ENCODE measurements around a stretch of chr4.

GRCh38 chr4:74365640-74366232 is 791 bp downstream of the EREG start:
- RRBS, result no CpG with 5 or more reads among the region's 12 CpGs

DNA sequence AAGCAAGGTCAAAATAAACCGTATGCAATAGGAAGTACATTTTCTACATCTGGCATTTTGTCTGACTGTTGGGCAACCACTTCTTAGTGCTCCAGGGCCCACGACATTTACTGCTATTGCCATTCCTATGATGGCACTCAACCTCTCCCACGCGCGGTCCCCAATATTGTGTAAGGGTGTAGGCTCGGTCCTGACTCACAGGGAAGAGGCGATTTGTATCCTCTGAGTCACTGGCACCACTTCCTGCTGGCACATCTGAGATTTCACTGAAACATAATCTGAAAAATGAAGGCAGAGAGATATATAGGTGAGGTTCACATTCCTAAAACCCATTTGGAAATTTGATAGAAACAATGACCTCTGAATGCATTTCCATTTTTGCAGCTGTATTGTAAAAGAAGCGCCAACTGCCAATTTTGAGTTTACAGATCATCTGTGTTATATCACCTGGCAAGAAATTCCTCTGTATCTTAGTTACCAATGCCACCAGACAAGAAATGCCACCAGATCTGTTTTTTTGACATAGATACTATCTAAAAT is 9.7 kb downstream of the EREG start:
- RRBS, result no CpG with 5 or more reads among the region's 8 CpGs

GRCh38 chr4:74395075-74395281 is 30.0 kb downstream of the EREG start:
- RRBS, result no CpG with 5 or more reads among the region's 3 CpGs

- RRBS, result no CpG with 5 or more reads among the region's 6 CpGs
Observed at GRCh38 chr4:74440193-74440693, 4.7 kb upstream of the AREG start.

DNA sequence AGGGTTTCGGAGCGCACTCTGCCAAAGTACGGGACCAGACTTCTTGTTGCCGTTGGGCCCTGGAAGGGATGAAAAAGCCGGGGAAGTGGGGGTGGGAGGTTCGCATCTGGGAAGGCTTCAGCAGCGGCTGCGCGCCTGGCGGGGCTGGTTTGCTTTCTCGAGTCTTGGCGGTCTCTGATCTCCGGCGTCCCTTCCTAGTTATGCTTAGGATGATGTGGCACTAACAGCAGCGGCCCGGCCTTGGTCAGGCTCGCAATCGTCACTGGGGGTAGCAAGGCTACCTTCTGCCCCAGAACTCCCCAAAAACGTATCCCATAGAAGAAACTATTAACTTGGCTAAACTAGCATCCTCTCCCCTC is 759 bp downstream of the PARM1 start:
- RRBS, result 2% methylated on average over 5 of the region's 19 CpGs

DNA sequence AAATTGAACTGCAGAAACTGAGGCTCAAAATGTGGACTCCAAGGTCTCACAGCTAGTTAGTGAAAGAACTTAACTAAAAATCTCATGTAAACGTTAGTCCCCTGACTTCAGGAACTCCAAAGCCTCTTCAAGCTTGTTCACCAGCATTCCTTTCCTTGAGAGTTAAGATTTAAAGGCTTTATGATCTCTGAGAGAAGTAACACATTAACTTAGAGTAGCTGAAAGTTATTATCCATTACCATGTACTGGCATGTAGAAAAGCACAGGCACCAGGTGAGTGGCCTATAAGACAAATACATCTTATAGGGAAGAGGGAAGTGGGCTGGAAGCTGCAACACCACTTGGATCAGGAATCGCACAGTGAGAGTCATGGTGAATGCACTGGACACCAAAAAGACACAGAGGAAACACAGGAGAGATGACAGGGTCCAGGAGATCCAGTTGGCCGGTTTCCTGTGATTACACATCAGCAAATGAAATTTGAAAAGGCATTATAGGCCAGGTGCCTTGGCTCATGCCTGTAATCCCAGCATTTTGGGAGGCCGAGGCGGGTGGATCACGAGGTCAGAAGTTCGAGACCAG is 15.4 kb downstream of the PARM1 start:
- RRBS, result no CpG with 5 or more reads among the region's 7 CpGs

GRCh38 chr4:75046393-75047149 is 113.7 kb downstream of the PARM1 start:
- RRBS, result no CpG with 5 or more reads among the region's 5 CpGs

DNA sequence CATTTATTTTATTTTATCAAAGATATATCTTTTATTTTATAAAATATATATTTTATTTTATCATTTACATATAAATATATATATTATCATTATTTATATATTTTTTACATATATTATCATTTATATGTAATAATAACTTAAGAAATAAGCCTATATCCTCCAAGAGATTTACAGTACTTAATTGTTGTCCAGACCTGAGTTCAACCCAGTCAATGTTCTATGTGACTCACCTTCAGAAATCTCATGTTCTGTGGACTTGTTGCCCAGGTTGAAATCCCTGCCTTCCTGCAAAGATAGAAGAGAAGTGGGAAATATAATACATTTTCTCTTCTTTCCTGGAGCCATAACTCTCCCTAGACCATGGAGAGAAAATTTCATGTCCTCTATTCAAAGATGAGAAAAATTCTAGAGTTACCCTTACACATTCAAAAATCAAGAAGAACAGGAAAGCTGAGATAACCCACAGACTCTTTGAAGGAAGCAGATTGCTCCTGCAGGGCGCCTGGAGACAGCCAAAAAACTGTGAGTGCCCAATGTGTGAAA is 247.3 kb downstream of the PARM1 start:
- RRBS, result no CpG with 5 or more reads among the region's 1 CpG

DNA sequence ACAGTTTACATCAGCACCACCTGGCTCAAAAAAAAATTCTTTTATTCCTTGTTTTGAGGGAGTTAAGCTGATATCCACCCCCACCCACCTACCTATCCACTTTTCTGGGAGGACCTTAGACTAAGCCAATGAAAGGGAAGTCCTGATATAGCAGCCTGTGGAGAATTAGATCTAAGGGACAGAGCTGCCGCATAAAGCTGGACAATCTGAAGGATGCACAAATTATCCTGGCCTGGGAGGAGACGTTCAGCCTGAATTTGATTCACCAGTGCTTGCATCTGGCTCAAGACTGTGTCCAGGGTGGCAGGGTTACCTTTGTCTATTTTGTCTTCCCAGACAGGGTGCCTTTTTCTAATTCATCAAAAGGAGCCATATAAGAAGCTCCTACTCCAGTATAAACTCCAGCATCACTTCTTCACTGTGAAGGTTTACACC is 264.3 kb downstream of the RCHY1 start:
- RRBS, result no CpG with 5 or more reads among the region's 2 CpGs

DNA sequence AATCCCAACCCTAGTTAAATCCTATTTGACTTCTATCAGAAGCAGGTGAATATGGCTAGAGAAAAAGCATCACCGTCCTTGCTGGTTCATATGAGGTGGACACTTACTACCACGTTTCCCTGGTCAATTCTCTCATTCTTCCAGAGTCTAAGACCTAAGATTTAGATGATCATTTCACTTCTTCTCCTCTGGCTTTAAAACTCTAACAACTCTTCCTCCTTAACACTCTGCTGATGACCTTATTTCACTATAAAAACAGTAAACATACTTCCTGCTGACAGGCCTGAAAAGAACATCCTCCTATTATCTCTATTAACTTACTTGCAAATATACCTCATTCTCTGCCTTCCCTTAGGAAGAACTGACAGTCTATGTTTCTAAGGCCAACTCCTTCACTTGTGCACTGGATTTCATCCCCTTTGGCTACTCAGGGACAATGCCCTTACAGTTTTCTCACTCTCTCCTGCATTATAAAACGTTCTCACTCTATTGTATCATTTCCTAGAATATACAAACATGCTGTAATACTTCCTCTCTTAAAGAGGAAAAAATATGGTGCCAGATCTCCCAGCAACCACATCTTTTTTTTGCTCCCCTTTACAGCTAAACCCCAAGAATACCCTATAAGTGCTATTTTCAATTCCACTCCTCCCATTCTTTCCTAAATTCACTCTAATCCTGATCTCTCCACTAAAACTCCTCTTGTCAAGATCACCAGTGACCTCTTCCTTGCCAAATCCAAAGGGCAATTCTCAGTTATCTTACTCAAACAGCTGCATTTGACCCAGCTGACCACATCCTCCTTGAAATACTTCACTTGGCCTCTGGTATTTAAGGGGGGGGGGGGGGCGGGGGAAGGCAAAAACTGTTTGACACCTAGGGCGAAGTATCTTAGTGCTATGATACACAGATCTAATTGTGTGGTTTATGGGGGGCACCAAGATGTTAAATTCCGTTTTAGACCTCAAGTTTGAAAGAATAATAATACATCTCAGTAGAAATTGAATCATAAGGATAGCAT is 1.8 kb downstream of the RCHY1 start:
- RRBS, result no CpG with 5 or more reads among the region's 6 CpGs

DNA sequence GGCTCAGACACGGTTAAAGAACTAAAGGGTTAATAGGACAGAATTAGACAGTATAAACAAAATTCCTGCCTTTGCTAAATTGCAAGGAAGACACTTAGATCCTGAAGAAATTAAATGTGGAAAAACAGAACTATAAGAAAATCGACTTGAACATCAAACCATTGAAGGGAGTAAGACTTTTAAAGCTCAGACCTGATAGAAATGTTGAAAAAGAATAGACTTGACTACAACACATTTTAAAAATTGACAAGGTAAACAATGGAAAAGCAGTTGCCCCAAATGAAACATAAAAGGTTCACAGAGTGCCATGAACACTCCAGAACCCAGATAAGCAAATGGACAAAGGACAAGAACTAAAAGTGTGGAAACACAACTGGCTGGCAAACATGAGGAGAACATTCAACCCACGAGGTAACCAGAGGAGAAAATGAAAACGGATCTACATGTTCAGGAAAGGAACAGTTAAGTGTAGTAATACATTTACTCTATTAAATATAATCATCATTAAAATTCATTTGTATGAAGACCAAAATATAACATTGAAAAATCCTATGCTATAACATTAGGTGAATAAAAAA is 26.5 kb downstream of the SCARB2 start:
- RRBS, result no CpG with 5 or more reads among the region's 4 CpGs

DNA sequence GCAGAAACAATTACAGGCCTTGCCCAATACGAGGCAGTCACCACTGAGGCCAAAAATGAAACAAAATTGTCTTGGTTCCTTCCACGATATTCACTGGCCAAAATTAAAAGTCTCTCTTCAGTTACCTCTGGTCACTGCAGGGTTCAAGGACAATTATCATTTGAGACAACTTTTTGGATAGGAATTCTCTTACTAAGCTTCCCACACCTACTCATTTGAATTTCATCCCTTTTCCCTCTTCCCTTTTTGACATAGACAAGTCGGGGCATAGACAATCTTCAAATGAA is 3.0 kb downstream of the SCARB2 start:
- RRBS, result no CpG with 5 or more reads among the region's 3 CpGs

GRCh38 chr4:76214388-76214734 is 737 bp upstream of the SCARB2 start:
- RRBS, result no CpG with 5 or more reads among the region's 6 CpGs

DNA sequence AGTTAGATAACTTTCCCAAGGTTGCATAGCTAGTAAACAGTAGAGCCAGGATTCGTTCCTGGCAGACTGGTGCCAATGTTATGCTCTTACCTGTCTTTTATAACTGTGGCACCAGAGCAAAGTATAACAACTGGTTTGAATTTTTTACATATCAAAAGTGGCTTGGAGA is 15.7 kb upstream of the FAM47E start:
- RRBS, result no CpG with 5 or more reads among the region's 1 CpG

DNA sequence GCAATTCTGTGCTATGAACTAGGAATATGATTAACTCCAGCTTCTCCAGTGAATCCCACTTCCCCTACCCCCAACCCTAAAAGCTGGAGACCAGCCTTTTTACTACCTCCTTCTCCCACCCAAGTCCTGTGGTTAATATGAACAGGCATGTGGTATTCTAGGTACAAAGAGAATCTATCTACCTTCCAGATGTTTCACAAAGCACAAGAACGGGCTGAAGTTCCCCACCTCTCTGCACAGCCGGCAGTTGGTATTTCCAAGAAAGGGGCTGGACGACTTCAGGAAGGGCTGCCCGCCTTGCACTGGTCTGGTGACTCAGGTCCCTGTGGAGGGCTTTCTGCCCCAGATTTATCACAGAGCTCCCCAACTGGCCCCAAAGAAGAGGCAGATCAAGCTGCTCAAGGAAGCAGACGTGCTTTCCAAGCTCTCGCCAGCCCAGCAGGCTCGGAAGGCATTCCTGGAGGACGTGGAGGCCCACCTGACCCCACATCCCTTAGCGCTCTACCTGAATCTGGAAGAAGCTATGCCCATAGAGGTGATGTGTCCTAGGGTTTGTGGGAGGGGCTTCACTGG is 4.6 kb downstream of the FAM47E start:
- RRBS, result no CpG with 5 or more reads among the region's 9 CpGs

- RRBS, result 2% methylated on average over 1 of the region's 16 CpGs
Observed at GRCh38 chr4:76307366-76308089, 995 bp downstream of the STBD1 start.

GRCh38 chr4:76430646-76431175 is 4.3 kb upstream of the SHROOM3 start:
- RRBS, result no CpG with 5 or more reads among the region's 8 CpGs

GRCh38 chr4:76692515-76692822 is 205.5 kb downstream of the SOWAHB start:
- RRBS, result no CpG with 5 or more reads among the region's 3 CpGs

- RRBS, result no CpG with 5 or more reads among the region's 3 CpGs
Observed at GRCh38 chr4:76733322-76733799, 164.6 kb downstream of the SOWAHB start.

DNA sequence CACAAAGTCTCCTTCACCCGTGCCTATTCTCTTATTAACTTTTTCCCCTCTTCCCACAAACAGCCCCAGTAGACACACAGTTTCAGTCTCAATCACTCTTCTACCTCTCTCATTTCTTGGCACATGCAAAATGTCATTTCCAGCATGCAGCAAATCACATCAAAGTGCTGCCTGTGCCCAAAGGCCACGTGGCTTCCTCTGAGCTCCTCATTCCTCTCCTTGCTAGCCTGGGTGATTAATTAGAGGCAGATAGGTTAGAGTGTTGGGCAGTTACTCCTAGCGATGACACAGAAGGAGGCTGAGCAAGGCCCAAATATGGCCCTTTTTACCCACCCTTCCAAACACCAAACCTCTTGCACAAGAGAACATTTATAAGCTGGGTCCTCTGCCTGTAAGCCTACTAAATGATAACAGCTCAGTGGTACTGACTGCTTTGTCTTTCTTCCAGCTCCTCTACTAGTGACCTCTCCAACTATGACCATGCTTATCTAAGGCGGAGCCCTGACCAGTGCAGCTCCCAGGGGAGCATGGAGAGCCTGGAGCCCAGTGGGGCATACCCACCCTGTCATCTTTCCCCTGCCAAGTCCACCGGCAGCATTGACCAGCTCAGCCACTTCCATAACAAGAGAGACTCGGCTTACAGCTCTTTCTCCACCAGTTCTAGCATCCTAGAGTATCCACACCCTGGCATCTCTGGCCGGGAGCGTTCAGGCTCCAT is 159.5 kb downstream of the SOWAHB start:
- RRBS, result 63% methylated on average over 3 of the region's 8 CpGs